ENCODE measurements around the genes IGFBP2 and IGFBP5.

DNA sequence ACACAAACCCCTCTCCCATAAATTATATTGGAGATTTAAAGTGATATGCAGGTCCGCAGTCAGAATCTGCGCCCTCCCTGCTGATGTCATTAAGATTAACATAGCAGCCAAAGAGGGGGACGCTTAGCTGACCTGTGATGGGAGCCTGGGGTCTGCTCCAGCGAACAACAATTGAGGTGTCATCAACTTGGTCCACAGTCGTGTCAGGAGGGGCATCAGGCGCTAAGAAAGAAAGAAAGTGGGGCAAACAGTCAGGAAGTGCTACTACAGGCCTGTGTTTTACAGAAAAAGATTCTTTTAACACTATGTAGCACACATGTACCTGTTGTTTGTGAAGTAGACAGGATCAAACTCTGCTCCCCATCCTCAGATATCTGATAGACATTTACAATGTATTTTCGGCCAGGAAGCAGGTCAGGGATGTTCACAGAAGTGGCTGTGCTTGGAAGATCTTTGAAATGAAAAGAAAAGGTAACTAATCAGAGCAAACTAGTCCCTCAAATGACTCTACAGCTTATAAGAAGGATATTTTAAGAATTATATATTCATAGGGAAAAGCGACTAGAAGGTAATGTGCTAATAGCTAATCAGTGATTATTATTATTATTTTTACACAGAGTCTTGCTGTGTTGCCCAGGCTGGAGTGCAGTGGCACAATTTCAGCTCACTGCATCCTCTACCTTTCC, 27.7 kb downstream of the FN1 start:
- PRO-cap, result no peak

GRCh38 chr2:215414647-215415200, 21.1 kb downstream of the FN1 start:
- PRO-cap, result no peak

DNA sequence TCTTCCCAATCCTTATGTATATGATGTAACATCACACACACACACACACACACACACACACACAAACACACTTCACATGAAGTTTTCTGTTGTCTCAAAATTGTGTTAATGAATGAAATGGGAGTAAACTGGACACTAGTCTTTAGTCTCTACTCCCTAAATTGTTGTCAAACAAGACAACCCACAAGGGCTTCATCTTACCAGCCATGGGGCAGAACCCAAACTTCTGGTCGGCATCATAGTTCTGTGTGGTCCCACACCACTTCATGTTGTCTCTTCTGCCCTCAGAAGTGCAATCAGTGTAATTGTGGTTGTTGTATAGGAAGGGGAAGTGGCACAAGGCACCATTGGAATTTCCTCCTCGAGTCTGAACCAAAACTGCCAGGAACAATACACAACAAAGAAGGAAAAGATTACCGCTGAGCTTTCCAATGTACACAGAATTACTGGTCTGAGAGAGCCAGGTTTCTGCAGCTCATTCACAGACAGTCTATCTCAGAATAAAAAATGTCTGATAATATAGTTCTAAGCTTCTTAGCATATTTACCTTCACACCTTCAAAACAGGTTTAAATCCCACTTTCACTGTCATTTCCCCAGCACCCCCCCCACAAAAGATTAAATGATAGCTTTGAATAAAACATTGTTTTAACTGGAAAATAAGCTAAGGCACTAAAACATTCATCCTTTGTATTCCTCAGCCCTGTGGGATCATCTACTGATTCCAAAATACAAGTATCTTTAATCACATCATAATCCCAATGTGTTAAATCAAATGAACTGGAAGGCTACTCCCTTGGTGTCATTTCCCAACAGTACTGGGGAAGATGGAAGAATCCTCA, 12.5 kb downstream of the FN1 start:
- PRO-cap, result no peak

- PRO-cap, result no peak
Observed at GRCh38 chr2:215439033-215439232, 3.1 kb upstream of the FN1 start.

DNA sequence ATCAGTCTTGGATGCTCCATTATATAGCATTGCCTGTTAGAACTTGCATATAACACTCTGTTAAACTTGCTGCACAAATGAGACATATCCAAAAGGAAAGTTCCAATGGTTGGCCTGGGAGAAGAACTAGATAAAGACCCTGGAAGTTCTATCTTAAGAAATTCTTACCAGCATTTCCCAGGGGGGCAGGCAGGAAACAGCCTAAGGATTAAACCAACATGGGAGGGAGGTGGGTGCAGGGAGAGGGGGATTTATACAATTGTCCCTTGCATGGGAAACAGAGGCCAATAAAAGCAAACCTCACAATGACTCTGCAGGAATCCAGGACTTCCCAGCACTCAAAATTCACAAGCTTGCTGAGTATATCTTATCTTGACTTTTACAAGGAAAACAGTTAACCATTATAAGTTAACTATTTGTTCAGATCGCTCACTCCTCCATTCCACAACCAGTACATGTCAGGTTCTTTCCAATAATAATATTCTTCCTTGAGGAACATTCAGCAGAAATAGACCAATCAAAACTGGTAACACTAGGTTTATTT, 241.4 kb downstream of the MREG start:
- PRO-cap, result no peak

DNA sequence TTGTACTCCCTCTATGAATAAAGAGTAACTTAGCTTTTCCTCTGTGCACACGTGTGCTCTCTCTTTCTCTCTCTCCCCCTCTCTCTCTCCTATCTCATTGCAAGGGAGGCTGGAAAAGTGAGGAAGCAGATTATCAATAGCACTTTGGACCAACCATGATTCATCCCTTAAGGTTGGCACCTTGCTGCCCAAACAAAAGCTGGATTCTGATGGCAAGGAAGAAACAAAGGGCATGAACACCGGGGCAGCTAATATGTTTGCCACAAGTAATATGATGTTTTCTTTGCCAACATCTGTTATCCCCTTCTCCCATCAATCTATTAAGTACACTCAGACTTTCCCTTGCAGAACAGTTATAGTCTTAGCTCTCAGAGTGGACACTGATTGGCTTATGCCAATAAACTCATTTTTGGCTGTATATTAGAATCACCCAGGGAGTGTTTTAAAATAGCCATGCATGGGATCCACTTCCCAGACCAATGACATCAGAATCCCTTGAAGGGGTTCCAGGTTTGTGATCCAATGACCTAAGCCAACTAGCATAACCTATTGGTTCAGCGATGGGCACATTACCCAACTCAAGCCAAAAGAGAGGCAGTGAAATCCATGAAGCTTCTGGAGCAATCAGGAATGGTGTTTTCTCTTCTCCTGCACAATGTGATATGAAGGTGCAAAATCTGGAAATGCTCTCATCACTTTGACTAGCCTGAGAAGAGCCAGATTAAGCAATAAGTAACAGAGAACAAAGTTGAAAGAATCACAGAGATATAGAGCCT, 60.3 kb downstream of the MREG start:
- PRO-cap, result no peak

DNA sequence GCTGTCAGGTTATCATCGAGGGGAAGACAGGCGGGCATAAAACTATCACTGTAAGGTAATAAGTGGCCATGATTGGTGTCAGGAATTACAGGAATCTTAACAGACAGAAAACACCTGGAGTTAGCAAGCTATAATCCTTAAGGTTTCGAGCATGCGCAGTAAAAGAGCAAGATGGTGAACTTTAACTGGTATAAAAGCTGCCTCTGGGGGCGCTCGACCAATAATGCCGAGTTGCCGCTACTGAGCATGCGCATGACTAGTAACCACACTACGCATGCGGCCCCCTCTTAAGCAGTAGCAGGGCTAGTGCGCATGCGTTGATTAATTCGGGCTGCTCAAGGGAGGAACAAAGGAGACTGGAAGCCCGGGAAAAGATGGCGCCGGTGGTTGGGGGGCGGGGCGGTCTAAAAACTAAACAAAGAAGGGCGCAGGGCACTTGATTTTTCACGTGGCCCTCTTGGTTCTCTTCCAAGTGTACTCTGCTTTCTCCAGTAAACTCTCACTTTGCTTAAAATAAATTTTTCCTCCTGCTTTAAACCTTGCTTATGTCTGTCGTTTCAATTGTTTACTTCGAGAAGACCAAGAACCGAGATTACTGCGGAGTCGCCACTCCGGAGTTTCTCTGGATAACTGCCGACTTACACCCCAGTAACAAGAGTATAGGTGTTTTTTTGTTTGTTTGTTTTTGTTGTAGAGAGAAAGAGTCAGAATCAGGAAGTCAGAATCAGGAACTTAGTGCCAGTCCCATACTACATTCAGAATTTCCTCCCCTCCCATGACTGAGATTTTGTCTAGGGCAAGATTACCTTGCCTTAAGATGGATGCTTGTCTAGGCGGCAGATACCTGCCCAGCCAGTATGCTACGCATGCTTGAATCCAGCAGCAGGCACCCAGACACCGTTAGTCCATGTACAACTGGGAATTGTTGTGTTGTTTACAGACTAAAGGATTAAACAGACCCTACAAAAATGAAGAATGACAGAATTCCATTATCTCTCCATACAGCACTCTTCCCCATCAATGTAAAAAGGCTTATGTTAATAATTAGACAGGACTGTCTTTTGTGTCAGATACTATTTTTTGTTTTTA, 5.8 kb downstream of the XRCC5 start:
- PRO-cap, result bidirectional peak, plus-strand start at position 356 of the sequence, minus-strand start at position 164 of the sequence

- PRO-cap, result unidirectional peak, minus-strand start at chr2:216606920
Observed at GRCh38 chr2:216606468-216607105, 26.6 kb upstream of the IGFBP2 start.

GRCh38 chr2:216632956-216633531, at the start of gene IGFBP2:
TSS of gene IGFBP2 (plus strand) at chr2:216633420.
- PRO-cap, result no peak

GRCh38 chr2:216633532-216634273, 483 bp downstream of the IGFBP2 start:
- PRO-cap, result no peak

DNA sequence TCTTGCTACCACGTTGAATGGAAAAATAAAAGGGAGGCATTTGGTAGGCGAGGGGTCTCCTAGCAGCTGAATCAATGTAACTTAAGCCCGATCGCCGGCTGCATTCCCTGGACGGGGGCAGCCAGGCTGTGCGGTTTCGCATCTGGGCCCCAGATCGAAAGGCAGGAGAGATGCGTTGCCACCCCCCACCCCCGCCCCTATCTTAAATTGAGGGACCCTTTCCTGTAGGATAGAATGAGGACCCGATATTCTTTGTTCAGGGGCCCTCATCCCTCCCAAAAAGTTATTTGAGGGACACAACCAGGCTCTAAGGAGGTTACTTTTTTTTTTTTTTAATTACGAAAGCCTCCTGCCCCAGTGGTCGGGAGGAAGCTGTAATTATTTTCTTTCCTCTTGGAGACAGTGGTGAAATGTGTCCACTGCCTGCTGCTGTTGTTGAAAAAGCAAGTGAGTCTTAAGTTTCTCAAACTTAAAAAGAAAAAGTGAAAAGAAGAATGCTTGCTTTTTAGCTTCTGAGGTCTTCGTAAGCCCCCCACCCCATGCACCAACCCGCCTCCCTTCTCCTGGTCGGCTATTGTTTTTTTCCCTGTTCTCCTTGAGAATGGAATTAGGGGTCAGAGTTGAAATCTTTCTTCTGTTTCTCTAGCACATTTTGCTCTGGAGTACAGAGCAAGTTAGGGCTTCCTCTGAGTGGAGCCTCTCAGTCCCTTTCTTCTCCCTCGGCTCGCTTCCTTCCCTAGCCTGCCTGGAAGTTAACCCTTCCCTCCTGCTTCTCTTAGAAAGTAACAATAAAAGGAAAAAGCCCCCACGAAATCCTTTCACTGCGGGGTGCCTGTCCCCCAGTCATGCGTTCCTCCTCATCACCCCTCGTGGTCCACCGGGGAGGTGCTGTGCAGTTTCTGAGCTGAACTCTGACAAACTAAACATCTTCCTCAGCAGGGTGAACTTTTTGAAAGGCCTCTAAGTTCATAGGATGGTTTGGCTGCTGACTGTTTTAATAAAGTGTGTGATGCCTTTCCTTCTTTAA, 1.7 kb downstream of the IGFBP2 start:
- PRO-cap, result no peak

DNA sequence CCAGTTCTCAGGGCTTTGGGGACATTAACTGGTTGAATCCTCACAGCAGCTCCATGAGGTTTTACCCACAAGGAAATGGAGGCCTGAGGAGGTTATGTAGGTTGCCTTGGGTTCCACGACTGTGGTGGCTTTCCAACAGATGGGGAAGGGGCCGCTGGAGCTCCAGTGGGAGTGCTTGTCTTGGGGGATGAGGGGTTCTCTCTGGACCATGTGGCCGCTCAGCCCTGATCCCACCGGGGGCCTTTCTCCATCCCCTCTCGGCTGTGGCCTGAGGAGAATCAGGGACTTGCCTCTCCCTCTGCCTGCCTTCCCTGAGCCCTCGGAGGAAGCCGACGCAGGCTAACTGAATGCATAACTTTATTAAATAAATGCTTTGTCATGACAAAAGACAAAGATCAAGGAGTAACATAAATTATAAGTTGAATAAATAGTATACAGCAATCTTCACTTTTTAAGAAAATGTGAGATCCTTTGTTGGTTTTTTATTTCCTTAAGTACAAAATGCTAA, 23.5 kb downstream of the IGFBP5 start:
- PRO-cap, result no peak

GRCh38 chr2:216688725-216689630, 6.4 kb downstream of the IGFBP5 start:
- PRO-cap, result no peak

- PRO-cap, result no peak
Observed at GRCh38 chr2:216695173-216696019, at the start of gene IGFBP5. TSS of gene IGFBP5 (minus strand) at chr2:216695549.

GRCh38 chr2:216715270-216715534, 19.9 kb upstream of the IGFBP5 start:
- PRO-cap, result no peak

DNA sequence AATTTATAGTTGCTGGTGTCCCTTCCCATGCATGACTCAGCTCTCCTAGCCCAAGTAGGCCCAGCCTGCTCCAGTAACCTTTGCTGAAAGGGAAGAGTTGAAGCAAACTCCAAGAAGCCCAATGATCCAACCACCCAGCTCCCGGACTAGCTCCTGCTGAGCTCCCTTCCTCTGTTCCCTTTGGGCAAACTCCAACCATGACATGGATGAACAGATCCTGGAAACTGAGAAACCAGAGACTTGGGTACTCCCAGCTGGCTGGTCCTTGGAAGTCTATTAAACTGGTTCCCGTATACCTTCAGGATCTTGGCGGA, 59.6 kb downstream of the TNP1 start:
- PRO-cap, result no peak

GRCh38 chr2:217048546-217049107, 188.8 kb upstream of the TNP1 start:
- PRO-cap, result unidirectional peak, plus-strand start at chr2:217048622

- PRO-cap, result no peak
Observed at GRCh38 chr2:217250122-217250539, 390.3 kb upstream of the TNP1 start.

GRCh38 chr2:217650685-217651523, 351.9 kb downstream of the TNS1 start:
- PRO-cap, result no peak

- PRO-cap, result no peak
Observed at GRCh38 chr2:217672248-217672992, 330.4 kb downstream of the TNS1 start.

Measured in NALM6 (cell line).